ENCODE data around the genes GP6 and BRSK1.

DNA sequence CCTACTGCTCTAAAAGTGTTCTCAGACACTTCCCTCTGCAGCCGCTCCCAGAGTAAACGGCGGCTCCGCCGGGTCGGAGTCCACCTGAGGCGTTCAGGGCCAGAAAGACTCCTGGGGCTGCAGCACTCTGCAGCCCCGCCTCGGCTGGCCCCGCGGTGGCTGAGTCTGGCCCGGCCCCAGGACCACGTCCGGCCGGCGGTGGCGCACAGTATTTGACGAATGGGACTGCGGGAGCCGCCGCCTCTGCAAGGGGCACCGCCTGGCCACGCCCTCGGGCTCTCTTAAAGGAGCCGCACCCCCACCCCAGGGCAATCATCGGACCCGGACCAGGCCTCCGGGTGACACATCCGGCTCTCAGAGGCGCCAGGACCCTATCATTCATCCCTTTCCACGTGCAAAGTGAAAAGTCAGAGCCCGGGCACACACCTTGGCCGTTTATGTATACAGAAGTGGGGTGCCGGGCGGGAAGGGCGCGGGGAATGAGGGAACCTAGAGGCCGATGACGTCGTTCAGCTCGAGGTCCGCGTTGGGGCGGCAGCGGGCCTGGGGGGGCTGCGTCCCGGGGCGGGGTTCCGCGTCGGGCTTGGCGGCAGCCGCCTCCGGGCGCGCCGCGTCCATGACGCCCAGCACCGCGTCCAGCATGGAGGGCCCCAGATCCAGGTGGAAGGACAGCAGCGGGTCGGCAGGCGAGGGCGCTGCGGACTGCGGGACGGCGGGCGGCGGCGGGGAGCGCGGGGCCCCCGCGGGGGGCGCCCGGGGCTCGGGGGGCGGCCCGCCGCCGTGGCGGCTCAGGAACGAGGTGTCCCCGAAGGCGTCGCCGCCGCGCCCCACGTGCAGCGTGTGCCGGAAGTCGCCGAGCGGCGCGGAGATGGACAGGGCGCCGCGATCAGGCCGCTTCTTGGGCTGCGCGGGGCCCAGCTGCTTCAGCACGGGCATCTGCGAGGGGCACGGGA is 1.3 kb upstream of the LENG9 start:
- RRBS, 2 experiments = 47 to 53% methylated on average over 42 of the region's 108 CpGs

- RRBS, 2 experiments = no CpG with 5 or more reads among the region's 8 CpGs
These were observed 969 bp downstream of the LAIR2 start for GRCh38 chr19:54503528-54504072.

GRCh38 chr19:54551889-54552350 is 21.7 kb upstream of the LILRA2 start:
- RRBS, 2 experiments = no CpG with 5 or more reads among the region's 15 CpGs

GRCh38 chr19:54606718-54607445 is 13.4 kb downstream of the LILRA1 start:
- RRBS, 2 experiments = no CpG with 5 or more reads among the region's 12 CpGs

DNA sequence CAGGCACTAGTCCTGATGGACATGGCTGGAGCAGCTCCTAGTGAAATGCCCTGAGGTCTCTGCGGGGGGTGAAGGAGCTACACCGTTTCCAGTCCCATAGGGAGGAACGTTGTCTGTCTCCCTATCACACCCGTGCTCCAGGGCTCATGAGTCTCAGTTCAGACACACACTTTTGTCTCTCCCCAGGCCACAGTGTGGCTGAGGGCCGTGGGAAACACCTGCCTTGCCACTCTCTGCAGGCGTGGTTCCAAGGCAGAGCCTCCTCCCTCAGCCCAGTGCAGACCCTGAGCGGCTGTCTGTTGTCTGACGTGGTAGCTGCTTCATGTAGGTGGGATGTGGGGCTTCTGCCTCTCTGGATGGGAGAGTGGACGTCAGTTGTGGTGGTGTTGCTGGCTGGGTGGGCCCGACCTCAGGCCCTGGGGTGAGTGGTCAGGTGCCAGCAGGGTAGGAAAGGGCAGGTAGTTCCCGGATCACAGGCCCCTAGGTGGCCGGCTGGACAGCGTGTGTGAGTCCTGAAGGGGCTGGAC is 6.0 kb upstream of the LILRB1 start:
- RRBS, 2 experiments = no CpG with 5 or more reads among the region's 13 CpGs

GRCh38 chr19:54801225-54801652 is 2.2 kb upstream of the KIR2DL4 start:
- RRBS, 2 experiments = no CpG with 5 or more reads among the region's 6 CpGs

GRCh38 chr19:55011577-55012262 is 26.3 kb downstream of the GP6 start:
- RRBS, 2 experiments = no CpG with 5 or more reads among the region's 19 CpGs

DNA sequence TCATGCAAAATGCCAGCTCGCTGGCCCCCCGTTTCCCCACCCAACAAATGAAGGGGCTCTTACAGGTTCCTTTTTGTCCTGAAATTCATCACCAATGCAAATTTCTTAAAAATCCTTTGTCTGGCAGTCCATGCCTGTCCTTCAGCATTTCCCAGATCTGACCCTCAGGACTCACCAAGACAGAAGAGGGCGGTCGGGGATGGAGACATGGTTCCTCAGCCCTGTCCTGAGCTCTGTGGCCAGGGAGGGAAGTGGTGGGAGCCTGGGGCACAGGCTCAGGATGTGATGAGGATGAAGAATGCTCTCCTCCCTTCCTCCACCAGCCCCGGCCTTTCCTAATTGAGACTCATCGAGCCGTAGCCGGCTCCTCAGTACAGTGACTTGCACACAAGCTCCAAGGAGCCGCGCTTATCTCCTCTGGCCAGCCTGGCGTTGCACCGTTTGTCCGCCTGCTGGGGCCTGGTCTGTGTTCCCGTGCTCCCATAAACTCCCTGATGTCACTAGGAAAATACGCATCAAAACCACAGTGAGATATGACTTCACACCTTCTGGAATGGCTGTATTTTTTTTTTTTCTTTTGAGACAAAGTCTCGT is at the start of gene GP6:
TSS of gene GP6 (minus strand) at position 237 of the 594 bp plus-strand sequence.
- RRBS, 2 experiments = no CpG with 5 or more reads among the region's 16 CpGs

DNA sequence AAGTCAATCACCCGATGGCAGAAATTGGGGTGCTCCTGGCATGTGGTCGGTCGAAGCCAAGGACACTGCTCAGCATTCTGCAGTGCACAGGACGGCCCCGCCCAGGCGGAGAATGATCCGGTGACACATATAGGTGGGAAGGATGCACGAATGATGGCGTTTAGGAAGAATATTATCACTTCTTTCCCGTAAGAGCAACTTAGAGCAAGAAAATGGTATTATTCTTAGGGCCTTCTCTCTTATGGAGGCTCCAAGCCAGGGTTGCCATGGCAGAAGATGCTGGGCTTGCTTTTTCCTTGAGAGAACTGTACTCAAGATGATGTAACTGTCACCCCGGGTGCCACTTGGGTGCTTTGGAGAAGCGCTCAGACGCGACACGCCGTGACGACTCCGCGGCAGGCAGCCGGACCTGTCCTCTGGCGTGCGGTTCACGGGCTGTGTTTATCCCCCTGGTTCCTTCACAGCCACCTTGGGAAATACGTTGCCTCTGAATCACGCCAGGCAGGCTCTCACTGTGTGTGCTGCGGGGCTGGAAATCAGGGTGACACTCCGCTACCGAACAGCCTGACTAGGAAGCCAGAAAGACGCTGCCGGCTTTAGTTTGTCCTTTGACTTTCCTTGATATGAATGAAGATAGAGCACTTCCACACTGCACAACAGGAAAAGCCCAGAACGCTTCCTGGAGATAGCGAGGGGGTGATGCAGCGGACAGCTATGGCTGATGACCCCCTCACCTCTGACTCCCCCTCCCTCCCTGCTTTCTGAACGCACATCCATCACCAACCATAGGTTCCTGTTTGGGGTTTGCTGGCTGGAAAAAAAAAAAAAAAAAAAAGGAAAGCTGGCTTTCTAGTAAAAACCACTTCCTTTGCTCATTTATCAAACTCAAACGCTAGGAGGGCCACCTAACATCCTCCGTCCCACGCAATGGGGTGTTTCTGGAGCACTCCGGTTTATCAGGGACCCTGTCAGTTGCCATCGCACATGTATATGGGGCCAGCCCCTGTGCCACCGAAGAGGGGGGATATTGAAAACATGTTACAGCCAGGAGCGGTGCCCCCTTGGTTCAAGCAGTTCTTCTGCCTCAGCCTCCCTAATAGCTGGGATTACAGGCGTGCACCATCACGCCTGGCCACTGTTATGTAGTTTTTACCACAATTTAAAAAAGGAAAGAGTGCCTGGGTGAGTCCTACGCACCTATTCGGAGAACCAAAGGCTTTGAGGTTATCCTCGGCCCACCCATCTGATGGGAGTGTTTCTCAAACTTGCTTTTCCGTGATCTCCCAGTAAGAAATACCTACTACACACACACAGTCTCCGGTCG is 3.7 kb upstream of the GP6 start:
- RRBS, 2 experiments = 95 to 96% methylated on average over 10 of the region's 49 CpGs

GRCh38 chr19:55048120-55049036 is 10.3 kb upstream of the GP6 start:
- RRBS, 2 experiments = 93 to 95% methylated on average over 2 to 3 of the region's 35 CpGs

DNA sequence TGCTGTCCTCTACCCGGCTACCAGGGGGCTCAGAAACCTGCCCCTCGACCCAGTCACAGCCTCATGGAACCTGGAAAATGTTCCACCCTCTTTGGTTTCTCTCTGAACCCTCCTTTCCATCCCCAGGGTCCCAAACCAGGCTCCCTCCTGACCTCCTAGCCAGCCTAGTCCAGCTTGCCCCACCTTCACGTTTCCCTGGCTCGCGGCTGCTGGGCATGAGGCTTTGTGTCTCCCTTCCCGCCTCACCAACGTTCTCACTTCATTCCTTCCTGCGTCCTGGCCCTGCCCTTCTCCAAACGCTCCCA is 12.2 kb downstream of the EPS8L1 start:
- RRBS, 2 experiments = no CpG with 5 or more reads among the region's 9 CpGs

DNA sequence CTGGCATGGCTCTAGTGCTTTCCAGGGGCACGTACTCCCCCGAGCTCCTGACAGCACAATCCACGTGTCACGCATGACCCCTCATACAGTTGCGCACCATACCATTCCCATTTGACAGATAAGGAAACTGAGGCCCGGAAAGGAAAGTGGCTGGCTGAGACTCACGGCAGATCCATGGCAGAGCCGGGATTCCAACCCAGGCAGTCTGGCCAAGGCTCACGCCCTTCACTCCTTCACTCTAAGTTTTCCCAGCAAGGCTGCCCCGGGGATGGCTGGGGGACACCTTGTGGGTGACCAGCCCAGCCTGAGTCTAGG is 19.3 kb downstream of the PPP1R12C start:
- RRBS, 2 experiments = 92 to 99% methylated on average over 4 of the region's 10 CpGs

GRCh38 chr19:55158657-55159549 is 1.4 kb upstream of the TNNI3 start:
- RRBS, 2 experiments = 52 to 63% methylated on average over 4 to 8 of the region's 15 CpGs

GRCh38 chr19:55159645-55160301 is 2.2 kb upstream of the TNNI3 start:
- RRBS, 2 experiments = 64% methylated on average over 1 of the region's 10 CpGs

DNA sequence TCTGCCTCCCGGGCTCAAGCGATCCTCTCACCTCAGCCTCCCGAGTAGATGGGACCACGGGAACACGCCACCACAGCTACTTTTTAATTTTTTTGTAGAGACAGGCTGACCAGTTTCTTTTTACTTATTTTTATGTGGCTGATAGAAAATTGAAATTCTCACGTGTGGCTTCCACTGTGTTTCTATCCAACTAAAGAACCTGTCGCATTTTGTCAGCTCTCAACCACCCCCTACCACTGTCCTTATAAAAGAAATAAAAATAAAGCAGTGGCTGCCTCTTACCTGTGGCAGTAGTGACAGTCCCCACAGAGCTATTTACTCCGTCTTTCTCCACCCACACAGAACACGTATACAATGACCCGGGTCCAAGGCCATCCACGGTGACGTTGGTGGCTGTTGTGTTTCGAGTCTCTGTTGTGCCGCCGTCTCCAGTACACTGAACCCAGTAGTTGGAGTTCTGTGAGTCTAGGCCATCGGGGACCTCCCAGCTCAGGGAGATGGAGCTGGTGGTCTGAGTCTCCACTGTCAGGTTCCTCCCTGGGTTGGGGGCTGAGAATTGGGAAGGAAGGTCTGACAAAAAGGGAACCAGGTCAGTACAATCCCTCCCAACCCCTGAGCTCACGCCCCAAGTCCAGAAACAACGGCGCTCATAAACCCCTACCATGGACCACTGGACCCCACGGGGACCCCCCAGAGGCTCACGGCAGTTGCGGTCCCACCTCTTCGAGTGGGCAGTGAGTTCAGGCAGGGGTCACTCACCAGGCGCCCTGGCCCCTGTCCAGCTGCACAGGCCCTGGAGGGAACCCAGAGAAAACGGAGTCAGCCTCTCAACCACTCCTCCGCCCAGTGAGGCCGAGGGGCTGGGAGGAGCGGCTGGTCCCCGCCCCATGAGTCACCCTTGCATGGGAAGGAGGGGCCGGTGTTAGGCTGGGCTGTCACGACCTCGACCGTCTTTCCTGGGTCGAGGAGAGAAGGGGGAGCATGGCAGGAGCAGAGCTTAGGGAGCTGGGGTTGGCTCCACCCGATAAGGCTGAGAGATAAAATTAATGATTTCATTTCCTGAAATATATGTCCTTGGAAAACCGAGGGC is 2.5 kb downstream of the PTPRH start:
- RRBS, 2 experiments = no CpG with 5 or more reads among the region's 36 CpGs

- RRBS, 2 experiments = 81% methylated on average over 1 of the region's 24 CpGs; no CpG with 5 or more reads in 1 of the 2 experiments
These were observed 3.5 kb upstream of the TMEM86B start for GRCh38 chr19:55231846-55232761.

- RRBS, 2 experiments = 1 to 5% methylated on average over 37 of the region's 76 CpGs
These were observed 480 bp downstream of the PPP6R1 start for GRCh38 chr19:55258254-55258820.

GRCh38 chr19:55283576-55284303 is at the start of gene BRSK1:
Gene BRSK1, plus strand, starts transcription at chr19:55283997.
- RRBS, 2 experiments = 1 to 4% methylated on average over 12 to 16 of the region's 35 CpGs

DNA sequence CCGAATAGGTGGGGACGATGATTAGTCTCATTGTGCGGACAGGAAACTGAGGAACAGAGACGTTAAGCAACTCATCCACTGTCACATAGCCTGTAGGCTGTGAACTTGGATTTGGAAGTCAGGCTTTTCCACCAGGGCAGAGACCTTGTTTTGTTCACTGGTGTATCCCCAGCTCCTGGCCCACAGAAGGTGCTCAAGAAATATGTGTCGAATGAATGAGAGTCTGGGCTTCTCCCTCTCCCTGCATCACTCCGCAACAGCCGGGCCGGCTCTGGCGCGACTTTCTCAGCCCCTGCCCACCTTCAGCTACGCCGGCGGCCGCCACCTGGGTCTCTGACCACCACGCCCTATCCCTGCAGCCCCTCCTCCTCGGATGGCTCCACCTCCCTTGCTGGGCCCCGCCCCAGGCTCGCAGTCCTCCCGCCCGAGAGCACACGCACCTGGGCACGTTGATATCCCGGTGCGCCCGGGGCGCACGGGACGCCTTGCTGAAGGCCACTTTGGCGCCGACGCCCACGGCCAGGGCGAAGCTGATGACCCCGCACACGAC is 1.3 kb downstream of the SHISA7 start:
- RRBS, 2 experiments = 2 to 8% methylated on average over 11 of the region's 35 CpGs

- RRBS, 2 experiments = 2 to 5% methylated on average over 35 to 37 of the region's 73 CpGs
These were observed 702 bp downstream of the SHISA7 start for GRCh38 chr19:55442303-55442893.